ENCODE measurements around the genes N4BP3, GRM6 and ADAMTS2.

DNA sequence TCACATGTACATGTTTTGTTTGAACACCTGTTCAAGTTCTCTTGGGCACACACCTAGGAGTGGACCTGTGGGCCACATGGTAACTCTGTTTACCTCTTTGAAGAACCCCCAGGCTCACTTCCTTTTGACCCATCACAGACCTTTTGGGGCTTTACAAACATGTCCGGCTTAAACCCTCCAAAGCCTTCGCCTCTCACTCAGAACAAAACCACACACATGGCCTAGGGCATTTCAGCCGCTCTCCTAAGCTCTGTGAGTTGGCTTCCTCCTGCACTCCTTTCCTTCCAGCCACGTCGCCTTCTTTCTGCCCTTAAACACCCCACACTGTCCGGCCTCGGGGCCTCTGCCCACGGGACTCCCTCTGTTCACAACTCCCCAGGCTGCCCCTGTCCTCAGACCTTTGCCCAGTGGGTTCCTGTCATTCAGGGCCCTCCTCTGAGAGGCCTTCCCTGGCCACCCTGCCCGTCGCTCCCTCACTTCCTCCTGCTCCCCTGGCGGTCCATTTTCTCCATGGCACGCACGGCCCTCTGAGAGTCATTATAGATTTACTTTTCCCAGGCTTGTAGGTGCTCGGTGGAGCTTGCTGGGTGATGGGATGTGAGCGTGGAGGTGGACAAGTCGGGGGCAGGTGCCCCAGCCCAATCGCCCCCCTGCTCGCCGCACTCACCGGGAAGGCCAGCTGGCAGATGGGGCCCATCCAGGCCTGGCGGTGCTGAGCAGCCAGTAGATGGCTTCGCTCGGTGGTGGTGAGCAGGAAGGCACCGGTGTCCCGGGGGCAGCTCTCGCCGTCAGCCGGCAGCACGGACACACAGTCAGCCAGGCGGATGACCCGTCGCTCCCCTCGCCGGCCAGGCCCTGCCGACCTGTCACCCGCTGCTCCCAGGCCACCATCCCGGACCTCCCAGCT, 1.8 kb downstream of the DOK3 start:
- PRO-cap, result no peak
- RRBS, 2 experiments, result 80 to 84% methylated on average over 14 of the region's 37 CpGs

- PRO-cap, result no peak
- RRBS, 2 experiments, result no CpG with 5 or more reads among the region's 7 CpGs
Measured at GRCh38 chr5:177530319-177530896, 13.6 kb upstream of the DDX41 start.

- PRO-cap, result no peak
- RRBS, 2 experiments, result no CpG with 5 or more reads among the region's 11 CpGs
Measured at GRCh38 chr5:177638077-177638746, 38.3 kb downstream of the B4GALT7 start.

DNA sequence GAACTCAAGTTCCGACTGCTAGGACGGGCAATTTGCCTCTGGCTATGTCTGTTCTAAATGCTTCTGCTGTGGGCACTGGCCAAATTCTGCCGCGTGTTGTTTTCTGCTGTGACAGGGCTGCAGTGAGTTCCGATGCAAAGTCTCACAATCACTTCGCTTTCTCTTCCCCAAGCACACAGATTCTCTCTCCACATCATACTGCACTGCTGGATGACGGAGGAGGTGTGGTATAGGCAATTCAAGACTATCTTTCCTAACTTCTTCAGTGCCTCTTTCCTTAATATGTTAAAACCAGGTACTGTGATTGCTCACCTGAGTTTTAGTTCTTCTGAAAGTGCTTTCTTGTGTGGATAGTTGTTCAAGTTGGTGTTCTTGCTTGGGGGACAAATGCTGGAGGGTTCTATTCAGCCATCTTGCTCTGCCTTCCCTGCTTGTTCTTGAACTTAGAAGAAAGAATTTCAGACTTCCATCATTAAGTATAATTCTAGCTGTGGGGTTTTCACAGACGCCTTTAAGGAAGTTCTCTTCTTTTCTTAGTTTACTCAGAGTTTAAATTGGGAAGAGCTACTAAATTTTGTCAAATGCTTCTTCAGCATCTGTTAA, 41.7 kb downstream of the B4GALT7 start:
- PRO-cap, result no peak
- RRBS, 2 experiments, result no CpG with 5 or more reads among the region's 8 CpGs

- PRO-cap, result no peak
- RRBS, 2 experiments, result no CpG with 5 or more reads among the region's 21 CpGs
Measured at GRCh38 chr5:178081387-178082259, 31.7 kb upstream of the N4BP3 start.

DNA sequence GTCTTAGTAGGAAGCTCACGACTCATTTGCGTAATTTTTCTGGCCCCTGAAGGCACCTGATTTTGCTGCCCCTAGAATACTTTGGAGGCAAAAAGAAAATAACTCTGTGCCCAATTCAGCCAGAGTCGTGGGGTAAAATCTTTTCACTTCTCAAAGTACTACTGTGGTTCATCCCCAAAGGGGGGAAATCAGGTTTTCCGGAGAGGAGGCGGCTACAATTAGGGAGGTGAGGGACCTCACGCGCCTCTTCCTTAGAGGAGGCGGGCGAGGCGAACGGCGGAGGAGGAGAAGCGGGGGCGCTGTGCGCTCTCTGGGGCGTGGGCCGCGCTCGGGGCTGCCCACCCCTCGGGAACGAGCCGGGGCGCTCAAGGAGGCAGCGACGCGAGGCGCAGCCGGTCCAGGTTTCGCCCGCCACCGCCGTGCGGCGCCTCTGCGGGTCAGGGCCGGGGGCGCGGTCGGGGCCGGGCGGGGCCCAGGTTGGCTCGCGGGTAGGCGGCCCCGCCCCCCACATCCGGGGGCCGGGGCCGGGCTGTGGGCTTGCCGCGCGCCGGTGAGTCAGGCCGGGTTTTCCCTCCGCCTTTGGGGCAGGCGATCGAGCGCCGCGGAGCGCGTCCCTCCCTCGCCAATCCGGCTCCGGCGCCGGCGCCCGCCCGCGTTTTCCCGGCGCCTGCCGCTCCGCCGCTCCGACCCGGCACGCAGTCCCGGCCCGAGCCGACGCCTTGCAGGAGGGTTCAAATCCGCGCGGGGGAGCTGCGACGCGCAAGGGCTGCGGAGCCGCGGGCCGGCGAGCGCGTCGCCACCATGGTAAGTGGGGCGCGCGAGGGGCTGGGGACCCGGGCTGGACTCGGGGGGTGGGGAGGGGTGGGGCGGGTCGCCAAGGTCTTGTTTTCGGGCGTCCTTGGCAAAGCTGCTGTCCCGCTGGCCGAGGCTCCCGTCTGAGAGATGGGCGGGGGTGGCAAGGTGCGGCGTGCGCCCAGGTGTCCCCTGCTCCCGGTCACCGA, at the start of gene N4BP3:
TSS of gene N4BP3 (plus strand) at position 565 of the 1,001 bp plus-strand sequence.
- PRO-cap, result bidirectional peak, plus-strand start at position 698 of the sequence, minus-strand start at position 402 of the sequence
- RRBS, 2 experiments, result 1 to 2% methylated on average over 52 of the region's 114 CpGs

GRCh38 chr5:178115092-178115842, 1.9 kb downstream of the N4BP3 start:
- PRO-cap, result no peak
- RRBS, 2 experiments, result no CpG with 5 or more reads among the region's 15 CpGs

DNA sequence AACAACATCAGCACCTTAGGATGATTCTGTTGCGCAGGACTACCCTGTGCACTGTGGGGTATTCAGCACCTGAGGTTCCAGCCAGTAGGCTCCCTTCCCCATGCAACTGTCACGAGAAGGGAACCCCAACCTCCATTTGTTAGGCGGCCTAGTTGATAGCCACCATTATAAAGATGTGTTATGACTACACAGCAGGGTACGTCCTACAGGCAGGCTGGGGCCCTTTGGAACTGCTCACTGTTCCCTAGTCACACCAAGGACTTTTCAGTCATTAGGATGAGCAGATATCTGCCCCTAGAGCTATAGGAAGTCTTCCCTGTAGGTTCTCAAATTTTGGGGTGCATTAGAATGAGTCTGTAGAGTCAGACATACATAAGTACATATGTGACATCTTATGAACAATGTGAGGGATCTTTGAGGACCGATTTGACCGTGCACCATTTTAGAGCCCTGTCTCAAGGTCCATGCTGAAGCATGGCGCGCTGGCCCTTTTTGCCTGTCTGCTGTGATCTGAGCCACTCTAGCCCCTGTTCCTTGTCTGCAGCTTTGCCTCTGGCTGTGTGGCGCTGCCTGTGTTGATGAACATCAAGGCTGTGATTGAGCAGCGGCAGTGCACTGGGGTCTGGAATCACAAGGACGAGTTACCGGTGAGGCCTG, 6.6 kb downstream of the NHP2 start:
- PRO-cap, result no peak
- RRBS, 2 experiments, result no CpG with 5 or more reads among the region's 12 CpGs

GRCh38 chr5:178149576-178150444, 3.9 kb downstream of the NHP2 start:
- PRO-cap, result no peak
- RRBS, 2 experiments, result 88% methylated on average over 2 of the region's 13 CpGs; no CpG with 5 or more reads in 1 of the 2 experiments

GRCh38 chr5:178150445-178151652, 2.8 kb downstream of the NHP2 start:
- PRO-cap, result no peak
- RRBS, 2 experiments, result no CpG with 5 or more reads among the region's 14 CpGs

DNA sequence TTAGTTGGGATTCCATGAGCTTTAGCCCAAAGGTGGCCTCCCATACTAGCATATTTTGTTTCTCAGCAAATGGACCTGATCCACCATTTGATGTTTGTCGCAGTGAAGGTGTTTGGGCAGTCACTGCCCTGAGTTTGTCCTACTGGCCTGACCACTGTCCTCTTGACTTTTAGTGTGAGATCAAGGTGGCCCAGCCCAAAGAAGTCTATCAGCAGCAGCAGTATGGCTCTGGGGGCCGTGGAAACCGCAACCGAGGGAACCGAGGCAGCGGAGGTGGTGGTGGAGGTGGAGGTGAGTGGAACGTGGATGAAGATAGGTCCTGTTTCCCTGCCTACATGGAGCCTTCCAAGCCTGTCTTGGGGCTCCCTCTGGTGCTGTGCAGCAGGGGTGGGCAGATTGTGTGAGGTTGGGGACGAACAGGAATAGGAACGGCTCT, 4.8 kb downstream of the HNRNPAB start:
- PRO-cap, result no peak
- RRBS, 2 experiments, result no CpG with 5 or more reads among the region's 9 CpGs

- PRO-cap, result no peak
- RRBS, 2 experiments, result no CpG with 5 or more reads among the region's 7 CpGs
Measured at GRCh38 chr5:178995310-178995480, at the start of gene GRM6. GRM6 (minus strand) TSS chr5:178995320.

DNA sequence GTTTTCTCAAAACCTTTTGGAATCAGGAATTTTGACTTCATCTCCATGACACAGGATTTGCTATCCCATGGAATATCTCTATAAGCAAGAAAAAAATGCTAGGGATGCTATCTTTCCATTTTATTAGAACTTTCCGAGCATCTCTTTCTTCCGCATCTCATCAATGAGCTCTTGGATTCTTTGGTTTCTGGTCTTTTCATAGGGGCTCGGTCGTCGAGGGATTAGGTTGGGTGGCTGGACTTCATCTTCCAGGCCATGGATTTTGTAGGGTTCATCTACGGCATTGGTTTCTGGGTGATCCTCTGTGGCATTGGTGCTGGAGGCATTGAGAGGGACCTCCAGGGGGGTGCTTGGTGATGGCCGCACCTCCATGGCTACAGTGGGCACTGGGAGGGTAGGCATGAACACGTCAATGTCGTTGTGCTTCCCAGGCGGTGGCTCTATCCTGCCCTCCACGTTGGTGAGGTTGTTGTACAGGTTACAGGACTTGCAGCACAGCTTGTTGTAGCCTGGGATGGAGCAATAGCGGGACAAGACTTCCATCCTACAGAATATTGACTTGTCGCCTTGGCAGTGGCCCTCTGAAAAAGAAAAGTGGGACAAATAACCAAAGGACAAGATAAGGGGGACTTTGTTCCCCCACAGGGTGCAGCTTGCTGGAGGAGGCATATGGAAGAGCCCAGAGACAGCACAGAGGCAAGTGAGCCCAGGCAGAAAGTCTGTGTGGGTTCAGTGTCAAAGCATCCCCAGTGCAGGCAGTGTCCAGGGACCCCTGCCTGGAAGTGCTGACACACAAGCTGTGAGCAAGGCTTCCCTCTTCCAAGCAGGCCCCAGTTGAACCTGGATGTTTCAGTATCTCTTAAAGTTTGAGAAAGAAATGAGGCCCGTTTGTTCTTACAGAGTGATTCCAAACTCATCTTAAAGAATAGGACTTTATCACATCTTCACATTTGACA, 53.8 kb downstream of the ZNF354C start:
- PRO-cap, result no peak
- RRBS, 2 experiments, result no CpG with 5 or more reads among the region's 14 CpGs

DNA sequence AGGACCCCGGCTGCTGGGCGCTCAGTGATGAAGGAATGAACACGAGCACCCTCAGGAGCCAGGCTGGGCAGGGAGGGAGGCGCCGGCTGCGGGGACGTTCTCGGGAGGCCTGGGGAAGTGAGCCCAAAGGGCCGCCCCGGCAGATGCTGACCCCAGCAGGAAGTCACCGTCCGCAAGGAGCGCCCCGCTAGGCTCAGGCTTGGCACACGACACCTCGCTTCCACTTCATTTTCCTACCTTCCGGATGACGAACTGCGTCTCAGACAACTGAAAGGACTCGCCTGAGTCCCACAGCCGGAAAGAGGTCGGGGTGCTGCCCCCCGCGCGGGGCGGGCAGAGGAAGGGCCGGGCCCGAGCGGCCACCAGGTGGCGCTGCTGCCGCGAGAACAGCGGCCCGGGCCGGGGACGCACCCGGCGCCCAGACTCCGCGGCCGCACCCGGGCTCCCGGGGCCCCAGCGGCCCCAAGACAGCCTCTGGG, 106.8 kb downstream of the ZNF354C start:
- PRO-cap, result no peak
- RRBS, 2 experiments, result 14% methylated on average over 27 to 31 of the region's 44 CpGs

DNA sequence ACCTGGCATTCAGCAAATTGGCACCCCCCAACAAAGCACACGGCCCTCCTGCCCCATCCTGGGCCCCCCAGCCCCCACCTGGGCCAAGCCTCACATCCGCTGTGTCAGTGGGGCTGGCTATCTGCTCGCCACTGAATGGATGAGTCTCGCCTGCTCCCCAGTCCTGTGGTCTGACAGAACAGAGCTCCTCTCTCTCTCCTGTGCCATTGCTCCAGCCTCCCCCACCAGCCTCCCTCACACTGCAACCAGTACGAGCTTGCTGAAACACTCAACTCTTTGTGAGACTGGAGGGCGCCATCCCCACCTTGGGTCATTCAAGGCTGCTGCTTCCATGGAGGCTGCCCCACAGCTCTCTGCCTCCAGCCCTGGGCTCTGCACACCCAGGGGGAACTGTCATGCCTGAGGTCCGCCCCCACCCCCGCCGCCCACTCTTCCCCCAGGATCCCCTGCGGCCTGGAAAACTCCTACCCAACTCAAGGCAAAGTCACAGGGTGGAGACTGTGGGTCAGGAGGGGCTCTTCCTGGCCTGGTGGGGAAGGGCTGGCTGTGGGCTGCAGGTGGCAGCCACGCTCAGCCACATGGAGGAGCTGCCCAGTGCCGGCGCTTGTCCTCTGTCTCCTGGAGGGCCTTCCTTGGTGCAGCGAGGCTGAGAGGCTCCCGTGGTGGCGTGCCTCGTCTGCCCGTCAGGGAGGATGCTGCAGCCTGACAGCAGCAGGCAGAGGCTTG, 78.4 kb downstream of the ADAMTS2 start:
- PRO-cap, result no peak
- RRBS, 2 experiments, result no CpG with 5 or more reads among the region's 18 CpGs

DNA sequence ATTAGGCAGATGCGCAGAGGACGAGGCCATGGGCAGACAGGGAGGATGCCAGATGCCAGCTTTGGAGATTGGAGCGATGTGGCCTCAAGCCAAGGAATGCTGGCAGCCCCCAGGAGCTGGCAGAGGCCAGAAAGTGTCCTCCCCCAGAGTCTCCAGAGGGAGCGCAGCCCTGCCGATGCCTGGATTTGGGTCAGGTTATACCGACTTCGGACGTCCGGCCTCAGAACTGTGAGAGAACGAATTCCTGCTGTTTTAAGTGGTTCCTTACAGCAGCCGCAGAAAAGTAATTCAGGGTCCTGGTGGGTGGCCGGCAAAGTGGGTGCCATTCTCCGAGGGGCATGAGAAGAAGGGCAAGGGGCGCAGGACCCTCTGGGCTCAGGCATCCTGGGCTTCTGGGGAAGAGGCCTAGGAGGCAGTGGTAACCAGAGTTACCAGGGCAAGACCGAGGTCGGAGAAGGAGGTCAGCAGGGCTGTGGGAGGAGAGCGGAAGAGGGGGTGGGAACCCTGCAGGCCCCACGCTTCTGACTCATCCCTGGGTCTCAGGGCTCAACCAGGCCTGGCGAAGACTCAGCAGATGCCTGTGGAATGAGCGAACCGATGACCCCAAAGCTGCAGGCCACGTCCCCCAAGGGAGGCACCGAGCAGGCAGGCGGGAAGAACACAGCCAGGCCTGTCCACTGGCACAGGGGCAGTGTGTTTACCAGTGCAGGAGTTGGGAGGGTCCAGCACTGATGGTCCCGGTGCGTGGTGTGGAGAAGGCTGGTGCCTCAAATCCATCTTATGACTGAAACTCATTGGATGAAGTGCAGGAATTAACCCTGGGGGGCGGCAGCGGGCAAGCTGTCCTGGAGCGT, 69.5 kb downstream of the ADAMTS2 start:
- PRO-cap, result no peak
- RRBS, 2 experiments, result no CpG with 5 or more reads among the region's 29 CpGs

- PRO-cap, result no peak
- RRBS, 2 experiments, result 2 to 3% methylated on average over 33 of the region's 94 CpGs
Measured at GRCh38 chr5:179345186-179345794, at the start of gene ADAMTS2. ADAMTS2 (minus strand) TSS chr5:179345461.

DNA sequence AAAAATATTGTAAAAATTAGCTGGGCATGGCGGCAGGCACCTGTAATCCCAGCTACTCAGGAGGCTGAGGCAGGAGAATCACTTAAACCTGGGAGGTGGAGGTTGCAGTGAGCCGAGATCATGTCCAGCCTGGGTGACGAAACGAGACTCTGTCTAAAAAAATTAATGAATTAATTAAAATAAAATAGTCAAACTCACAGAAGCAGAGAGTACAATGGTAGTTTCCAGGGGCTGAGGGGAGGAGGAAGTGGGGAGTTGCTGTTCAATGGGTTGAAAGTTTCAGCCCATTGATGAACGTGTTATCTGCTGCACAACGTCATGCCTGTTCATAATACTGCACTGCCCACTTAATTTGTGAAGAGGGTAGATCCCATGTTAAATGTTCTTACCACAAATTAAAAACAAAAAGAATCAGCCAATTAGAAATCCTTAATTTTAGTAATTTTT, 16.5 kb upstream of the RUFY1 start:
- PRO-cap, result no peak
- RRBS, 2 experiments, result no CpG with 5 or more reads among the region's 6 CpGs

DNA sequence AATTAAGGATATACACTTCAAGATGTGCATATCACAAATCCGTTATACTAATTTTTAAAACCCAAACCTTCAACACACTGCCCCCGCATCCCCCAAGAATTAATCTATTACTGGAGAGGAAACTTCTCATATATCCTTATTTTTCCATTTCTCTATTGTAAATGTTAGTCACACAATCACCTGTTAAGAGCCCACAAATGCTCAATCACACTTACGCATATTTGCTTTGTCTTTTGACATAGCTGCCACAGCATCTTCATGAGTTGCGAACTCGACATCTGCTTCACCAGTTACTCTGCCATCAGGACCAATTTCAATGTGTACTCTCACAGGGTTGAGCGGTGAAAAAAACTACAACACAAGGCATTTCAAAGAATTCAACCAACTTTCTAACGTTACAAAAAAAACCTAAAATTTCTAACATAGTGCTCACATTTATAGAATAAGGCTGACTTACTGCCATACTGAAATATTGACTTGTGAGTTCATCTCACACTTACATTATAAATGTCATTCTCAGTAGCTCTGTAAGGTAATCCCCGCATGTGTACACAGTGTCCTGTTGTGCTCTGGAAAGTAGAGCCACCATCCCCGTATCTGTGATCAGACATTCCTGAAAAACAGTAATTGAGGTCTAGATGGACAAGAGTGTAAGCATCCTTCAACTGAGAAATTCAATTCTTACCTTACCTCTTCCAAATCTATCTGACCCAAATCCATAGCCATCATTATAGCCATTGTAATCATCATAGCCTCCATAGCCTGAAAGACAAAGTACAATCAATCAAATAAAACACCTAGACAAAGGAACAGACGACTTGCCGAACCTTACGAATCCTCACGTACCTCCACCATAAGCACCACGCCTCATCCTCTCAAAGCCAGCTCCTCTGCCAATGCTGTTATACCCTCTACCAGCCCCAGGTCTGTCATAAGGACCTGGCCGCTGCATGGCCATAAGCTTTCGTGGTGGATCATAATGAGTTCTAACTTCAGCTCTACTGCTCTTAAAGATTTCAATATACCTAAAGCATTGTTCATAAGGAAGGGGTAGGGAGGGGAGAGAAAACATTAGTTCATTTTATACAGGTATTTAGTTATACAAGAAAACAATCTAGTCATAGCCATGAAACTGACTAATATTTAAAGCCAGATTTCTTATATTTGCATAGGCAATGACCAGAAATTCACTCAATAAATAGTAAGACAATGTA, 5.8 kb downstream of the HNRNPH1 start:
- PRO-cap, result no peak
- RRBS, 2 experiments, result no CpG with 5 or more reads among the region's 16 CpGs

GRCh38 chr5:179697708-179698818, 704 bp upstream of the CANX start:
- PRO-cap, result bidirectional peak, plus-strand start at chr5:179698935, minus-strand start at chr5:179698522
- RRBS, 2 experiments, result 1 to 2% methylated on average over 10 to 20 of the region's 71 CpGs

Measured in astrocyte (in vitro differentiated cells and primary cell).